RPMI7951 (cell line): ENCODE results near the genes ZCCHC14 and CA5A.

DNA sequence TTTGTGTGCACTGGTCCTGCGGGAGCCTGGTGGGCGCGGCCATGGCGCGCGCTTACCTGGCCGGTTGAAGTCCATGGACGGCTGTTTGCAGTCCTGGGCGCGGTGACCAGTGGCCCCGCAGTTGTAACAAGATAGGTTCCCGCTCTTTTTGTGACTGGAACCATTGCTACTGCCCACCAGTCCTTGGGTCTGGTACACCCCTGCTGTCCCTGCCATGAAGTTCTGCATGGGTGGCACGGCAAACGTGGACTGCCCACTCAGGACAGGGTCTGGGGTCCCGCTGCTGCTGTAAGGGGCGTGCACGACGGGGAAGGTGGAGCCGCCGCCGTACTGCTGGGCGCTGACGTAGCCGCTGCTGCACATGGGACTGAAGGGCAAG, 19.3 kb downstream of the MAP1LC3B start:
- RAMPAGE, long total RNA = no peak

- RAMPAGE, long total RNA = no peak
Measured at GRCh38 chr16:87487103-87488047, 5.4 kb downstream of the ZCCHC14 start.

GRCh38 chr16:87492518-87493465, at the start of gene ZCCHC14:
TSS of gene ZCCHC14 (minus strand) at chr16:87493024.
- RAMPAGE, long total RNA = no peak

- RAMPAGE, long total RNA = no peak
Measured at GRCh38 chr16:87493648-87494264, 932 bp upstream of the ZCCHC14 start.

DNA sequence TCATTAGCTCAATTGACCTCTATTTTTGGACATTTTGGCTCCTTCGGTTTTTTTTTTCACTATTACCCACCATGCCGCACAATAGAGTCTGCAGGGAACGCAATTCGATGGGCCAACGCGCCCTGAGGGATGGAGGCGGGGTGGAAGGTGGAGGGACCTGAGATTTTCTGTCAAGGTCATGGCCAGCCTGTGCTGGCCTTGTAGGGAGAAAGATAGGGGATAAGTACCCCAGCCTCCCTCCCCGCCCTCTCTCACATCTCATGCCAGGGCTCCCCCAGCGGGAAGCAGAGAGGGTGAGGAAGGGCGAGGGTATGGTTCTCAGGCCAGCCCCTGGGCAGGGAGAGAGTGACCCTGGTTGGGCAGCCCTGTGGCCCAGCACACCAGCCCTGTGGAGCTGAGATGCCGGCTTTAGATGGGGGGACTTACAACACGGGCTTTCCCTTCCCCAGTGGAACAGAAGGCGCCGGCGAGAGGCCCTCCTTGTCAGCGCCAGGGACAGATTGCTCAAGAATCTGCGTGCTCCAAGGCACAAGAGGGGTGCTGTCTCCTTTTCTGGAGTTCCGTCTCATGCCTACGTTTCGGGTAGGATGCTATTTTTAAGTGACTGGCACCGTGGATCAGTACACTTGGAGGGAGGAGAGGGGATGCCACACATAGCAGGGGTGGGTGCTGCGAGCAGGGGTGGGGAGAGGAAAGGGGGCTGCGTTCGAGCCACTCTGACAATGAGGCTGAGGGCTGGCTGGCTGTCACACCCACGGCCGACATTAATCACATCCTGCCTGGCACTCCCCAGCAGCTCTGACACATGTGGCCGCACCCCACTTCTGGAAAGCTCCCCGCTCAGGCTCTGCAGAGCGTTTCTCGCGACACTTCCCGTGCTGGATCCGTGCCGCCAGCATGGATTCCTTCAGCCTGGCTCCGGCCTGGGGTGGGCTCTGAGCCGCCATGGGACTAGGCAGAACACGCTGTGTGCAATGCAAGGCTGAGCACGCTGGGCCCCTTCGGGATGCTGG, 24.7 kb upstream of the ZCCHC14 start:
- RAMPAGE, long total RNA = no peak

GRCh38 chr16:87561051-87561294, 41.3 kb upstream of the JPH3 start:
- RAMPAGE, long total RNA = no peak

GRCh38 chr16:87614184-87614622, 11.9 kb downstream of the JPH3 start:
- RAMPAGE, long total RNA = no peak

- RAMPAGE, long total RNA = no peak
Measured at GRCh38 chr16:87704763-87705334, 60.9 kb downstream of the KLHDC4 start.

DNA sequence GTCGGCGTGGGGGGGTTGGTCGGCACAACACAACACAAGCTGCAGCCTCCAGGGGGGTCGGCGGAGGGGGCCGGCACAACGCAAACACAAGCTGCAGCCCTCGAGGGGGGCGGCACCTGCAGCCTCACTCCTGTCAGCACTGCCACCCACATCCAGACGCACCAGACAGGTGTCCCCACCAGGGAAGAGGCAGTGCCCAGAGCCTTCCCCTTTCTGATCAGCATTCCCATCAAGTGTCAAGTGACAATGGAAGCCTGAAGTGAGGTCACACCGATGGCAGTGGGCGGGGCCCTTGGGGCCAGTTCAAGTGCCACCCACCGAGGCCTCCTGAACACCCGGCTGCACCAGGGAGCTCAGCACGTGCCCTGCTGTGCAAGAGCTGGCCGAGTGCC, 59.4 kb downstream of the KLHDC4 start:
- RAMPAGE, long total RNA = no peak

DNA sequence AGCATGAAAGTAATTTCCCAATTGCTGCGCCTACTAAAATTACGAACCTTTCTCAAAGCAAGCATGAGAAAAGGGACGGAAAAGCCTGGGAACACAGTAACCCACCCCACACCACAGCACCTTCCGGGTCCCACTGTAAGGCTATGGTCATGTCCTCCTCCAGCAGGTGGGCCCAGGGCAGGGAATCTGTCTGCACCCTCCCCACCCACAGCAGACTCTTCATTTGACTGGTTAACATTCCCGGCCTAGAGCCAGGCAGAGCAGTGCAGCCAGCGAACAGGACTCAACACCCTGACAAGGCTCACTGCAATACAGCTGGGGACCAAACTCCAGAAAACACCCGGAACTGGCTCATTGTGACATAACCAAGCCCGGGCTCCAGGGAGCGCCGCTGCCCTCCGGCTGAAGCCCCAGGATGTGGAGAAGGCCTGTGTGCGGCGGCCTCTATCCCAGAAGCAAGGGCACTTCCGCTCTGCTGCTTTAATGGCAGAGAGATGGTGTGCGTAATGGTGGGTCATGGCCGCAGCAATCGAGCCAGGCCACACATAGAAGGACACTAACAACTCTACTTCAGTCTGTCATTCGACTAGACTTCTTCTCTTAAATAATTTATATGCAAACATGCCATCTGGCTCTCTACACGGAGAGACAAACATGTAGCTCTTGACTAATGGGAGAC, 18.2 kb downstream of the KLHDC4 start:
- RAMPAGE, long total RNA = no peak

- RAMPAGE, long total RNA = no peak
Measured at GRCh38 chr16:87829079-87829933, 40.0 kb downstream of the SLC7A5 start.

DNA sequence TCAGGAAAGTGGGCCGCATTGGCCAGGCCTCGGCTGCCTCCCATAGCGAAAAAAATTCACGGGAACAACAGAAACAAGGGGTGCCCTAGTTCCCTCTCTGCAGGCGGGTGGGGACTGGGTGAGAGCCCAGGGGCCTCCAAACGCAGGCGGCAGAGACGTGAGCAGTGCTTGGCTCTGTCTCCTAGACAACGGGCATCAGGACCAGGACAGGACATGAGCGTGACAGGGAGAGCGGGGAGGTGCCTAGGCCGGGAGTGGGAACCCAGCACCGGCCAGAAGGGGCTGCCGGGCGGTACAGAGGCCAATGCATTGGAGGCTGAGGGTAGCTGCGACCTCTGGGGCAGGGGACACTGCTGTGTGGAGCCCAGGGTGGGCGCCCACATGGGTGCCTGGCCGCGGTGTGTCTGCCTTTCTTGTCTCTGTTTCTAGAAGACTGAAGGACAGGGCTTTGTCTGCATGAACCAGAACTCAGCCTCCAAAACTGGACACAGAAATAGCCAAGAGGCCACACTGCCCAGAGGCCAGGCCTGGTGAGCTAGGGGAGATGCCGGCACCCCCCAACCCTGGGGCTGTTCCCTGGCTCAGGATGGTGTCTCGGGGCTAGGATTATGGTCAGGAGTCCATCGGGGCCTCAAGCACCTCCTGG, 37.5 kb downstream of the SLC7A5 start:
- RAMPAGE, long total RNA = no peak

DNA sequence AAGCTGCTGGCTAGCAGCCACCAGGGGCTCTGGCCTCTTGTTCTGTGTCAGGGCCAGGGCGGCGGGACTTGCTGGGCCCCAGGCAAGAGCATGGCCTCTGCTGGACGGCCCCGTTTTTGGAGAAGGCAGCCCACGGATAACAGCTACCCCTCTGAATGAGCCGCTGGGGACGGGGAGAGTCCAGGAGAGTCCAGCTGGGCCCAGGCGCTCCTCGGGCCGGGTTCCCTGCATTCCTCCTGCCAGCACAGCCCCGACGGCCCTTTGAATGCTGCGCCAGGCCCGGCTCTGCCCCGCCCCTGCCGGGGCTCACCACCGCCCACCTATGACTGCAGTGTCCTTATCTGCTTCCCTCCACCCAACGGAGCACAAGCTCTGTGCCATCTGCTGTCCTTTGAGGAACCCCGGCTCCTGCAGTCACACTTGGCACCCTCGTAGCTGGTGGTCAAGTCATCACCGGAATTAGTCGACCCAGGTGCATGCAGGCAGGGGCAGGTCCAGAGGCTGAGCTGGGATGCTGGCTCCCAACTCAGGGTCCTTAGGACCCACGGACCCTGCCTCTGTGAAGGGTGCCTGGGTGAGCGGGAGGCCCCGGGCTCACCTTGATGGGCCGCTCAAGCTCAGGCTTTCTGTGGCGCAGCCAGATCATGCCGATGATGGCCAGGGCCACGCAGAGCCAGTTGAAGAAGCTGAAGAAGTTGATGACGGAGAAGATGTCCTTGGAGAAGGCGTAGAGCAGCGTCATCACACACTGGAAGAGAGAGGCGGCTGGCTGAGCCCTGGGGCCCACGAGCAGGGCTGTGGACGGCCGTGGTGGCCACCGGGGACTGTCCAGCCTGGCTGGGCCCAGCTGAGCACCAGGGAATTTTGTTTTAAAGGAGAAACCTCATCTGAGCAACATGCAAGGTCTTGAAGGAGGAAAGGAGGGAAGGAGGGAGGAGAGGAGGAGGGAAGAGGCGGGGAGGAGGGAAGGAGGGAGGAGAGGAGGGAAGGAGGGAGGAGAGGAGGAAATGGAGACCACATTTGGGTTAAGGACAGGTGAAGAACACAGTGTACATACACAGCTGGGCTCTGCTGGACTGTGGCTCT, 33.1 kb downstream of the SLC7A5 start:
- RAMPAGE, long total RNA = no peak

- RAMPAGE, long total RNA = no peak
Measured at GRCh38 chr16:87936313-87937243, at the start of gene CA5A. TSS of gene CA5A (minus strand) at chr16:87936529.

GRCh38 chr16:87950649-87951239, 490 bp upstream of the BANP start:
- RAMPAGE, long total RNA = no peak

DNA sequence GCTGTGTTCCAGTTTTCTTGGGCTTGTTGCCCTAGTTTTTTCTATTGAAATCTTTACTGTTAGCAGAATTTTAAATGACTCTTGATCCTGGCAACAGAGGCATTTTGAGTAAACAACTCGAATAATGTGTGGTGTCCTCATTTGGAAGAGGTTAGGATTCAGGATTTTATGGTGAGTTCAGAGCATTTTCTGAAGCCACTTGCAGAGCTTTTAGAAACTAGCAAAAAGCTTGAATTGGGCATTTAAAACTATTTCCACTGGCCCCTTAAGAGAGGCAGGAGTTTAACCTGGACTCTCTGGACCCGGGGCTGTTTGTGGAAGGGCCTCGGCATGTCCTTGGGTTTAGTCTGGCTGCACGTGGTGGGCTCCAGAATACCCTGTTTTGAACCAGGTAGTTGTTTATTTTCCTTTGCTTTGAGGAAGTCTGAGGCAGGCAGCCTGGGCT, 15.2 kb downstream of the BANP start:
- RAMPAGE, long total RNA = no peak

- RAMPAGE, long total RNA = no peak
Measured at GRCh38 chr16:87982379-87982782, 31.1 kb downstream of the BANP start.

- RAMPAGE, long total RNA = no peak
Measured at GRCh38 chr16:87985214-87985618, 34.0 kb downstream of the BANP start.

- RAMPAGE, long total RNA = no peak
Measured at GRCh38 chr16:88333345-88333882, 49.3 kb upstream of the ZNF469 start.

DNA sequence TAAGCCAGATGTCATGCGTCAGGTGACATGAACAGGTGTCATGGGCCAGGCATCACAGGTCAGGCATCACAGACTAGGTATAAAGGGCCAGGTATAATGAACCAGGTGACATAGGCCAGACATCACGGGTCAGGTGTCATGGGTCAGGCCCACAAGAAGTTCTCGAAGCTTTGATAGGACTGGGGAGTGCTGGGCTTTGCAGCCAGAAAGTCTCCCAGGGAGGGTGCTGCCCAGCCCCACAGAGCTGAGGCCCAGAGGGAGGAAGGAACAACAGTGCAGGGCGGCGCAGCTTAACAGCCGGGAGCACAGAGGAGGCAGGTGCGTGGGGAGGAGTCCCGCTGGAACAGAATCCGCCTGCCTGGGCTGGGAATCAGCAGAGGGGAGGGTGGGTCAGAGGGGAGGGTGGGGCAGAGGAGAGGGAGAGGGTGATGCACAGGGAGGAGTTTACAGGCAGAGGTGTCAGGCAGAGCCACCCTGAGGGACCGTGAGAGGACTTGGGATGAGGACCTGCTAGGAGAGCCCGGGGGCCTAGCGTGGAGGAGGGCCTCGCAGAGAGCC, 42.3 kb upstream of the ZNF469 start:
- RAMPAGE, long total RNA = no peak